ENCODE results near the genes OR5H2, DCBLD2 and FILIP1L.

- RRBS = 97% methylated on average over 12 of the region's 54 CpGs
These were observed 1.3 kb upstream of the EPHA6 start for GRCh38 chr3:96813069-96813609.

GRCh38 chr3:96813610-96814346, 616 bp upstream of the EPHA6 start:
- RRBS = 99% methylated on average over 5 of the region's 79 CpGs

DNA sequence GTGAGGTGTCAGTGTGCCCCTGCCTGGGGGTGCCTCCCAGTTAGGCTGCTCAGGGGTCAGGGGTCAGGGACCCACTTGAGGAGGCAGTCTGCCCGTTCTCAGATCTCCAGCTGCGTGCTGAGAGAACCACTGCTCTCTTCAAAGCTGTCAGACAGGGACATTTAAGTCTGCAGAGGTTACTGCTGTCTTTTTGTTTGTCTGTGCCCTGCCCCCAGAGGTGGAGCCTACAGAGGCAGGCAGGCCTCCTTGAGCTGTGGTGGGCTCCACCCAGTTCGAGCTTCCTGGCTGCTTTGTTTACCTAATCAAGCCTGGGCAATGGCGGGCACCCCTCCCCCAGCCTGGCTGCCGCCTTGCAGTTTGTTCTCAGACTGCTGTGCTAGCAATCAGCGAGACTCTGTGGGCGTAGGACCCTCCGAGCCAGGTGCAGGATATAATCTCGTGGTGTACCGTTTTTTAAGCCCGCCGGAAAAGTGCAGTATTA, 62.2 kb downstream of the RIOX2 start:
- RRBS = no CpG with 5 or more reads among the region's 12 CpGs

- RRBS = no CpG with 5 or more reads among the region's 2 CpGs
These were observed at the start of gene OR5H2 for GRCh38 chr3:98282188-98282689. TSS of gene OR5H2 (plus strand) at chr3:98282505.

GRCh38 chr3:98522019-98522498, 643 bp downstream of the CLDND1 start:
- RRBS = no CpG with 5 or more reads among the region's 15 CpGs

- RRBS = no CpG with 5 or more reads among the region's 6 CpGs
These were observed 19.8 kb downstream of the ST3GAL6 start for GRCh38 chr3:98782944-98783321.

DNA sequence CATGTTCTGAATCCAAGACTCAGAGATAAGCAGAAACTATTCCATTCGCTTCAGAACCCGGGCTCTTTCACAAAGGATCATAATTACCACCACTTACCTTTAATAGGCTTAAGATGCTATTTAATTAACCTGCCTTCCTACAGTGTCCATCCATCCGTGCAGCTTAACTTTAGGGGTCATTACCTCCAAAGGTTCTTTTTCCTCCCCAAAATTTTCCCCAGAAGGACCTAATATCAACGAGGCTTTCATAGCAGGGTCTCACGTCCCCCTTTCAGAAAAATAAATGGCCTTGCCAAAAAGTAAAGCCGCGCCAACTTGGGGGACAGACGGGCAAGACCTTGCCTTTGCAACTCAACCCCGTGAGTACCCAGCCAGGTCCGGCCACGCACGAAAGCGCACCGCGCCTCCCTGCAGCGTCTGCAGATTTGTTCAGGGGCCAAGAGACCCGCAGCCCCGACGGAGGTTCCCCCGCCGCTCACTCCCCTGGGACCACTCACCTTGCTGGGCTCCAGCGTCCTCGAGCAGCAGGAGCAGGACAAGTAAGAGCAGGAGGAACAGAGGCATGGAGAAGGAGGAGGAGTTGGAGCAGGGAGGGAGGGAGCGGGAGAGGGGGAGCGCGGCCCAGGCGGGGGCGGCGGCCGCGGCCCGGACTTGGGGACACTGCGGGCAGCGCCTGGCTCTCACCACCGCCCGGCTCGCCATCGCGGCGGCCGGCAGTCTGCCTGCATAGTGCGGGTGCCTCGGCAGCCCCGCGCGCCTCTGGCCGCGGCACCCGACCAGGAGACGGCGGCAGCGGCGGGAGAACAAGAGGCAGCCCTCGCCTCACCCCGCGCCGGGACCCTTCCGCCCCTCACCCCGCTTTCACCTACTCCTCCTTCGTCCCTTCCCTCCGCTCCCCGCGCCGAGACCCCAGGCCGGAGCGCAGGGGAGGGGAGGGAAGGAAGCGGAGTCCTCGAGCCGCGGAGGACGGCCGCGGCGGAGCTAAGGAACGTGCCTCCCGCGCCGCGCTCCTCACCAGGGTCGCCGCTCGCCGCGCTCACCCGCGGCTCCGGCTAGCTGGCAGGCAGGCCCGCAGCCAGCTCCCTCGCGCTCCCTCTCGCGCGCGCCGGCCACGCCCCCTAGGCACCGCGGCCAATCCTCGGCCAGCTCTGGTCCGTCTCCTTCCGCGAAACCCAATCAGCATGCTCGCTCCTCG, at the start of gene DCBLD2:
Gene DCBLD2, minus strand, starts transcription at position 1,071 of the 1,195 bp plus-strand sequence.
- RRBS = 2% methylated on average over 24 of the region's 104 CpGs

DNA sequence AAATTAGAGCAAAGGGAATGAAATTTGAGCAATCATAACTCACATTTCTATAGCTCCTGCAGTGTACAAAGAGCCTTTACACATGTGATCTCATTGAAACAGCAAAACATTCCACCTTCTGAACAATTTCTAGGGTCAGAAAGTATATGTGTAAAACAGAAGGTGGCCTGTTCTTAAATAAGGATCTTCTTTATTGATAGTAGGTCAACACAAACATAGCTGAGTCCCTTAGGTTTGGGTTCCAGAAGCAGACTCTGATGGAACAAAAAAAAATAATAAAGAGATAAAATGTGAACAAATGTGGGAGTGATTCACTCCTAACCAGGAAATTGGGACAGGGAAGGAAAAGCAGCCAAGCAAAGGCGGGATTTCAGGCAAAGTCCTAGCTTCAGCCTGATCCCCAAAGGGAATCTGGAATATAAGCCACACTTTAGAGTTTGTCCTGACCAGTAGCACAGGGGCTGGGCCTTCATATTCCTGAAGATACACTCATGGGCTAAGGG, 135.2 kb upstream of the COL8A1 start:
- RRBS = no CpG with 5 or more reads among the region's 1 CpG

- RRBS = no CpG with 5 or more reads among the region's 2 CpGs
These were observed 18.0 kb downstream of the COL8A1 start for GRCh38 chr3:99656381-99656864.

- RRBS = no CpG with 5 or more reads among the region's 7 CpGs
These were observed 45.4 kb downstream of the CMSS1 start for GRCh38 chr3:99862869-99863736.

- RRBS = no CpG with 5 or more reads among the region's 6 CpGs
These were observed 66.7 kb downstream of the FILIP1L start for GRCh38 chr3:100047354-100048329.

DNA sequence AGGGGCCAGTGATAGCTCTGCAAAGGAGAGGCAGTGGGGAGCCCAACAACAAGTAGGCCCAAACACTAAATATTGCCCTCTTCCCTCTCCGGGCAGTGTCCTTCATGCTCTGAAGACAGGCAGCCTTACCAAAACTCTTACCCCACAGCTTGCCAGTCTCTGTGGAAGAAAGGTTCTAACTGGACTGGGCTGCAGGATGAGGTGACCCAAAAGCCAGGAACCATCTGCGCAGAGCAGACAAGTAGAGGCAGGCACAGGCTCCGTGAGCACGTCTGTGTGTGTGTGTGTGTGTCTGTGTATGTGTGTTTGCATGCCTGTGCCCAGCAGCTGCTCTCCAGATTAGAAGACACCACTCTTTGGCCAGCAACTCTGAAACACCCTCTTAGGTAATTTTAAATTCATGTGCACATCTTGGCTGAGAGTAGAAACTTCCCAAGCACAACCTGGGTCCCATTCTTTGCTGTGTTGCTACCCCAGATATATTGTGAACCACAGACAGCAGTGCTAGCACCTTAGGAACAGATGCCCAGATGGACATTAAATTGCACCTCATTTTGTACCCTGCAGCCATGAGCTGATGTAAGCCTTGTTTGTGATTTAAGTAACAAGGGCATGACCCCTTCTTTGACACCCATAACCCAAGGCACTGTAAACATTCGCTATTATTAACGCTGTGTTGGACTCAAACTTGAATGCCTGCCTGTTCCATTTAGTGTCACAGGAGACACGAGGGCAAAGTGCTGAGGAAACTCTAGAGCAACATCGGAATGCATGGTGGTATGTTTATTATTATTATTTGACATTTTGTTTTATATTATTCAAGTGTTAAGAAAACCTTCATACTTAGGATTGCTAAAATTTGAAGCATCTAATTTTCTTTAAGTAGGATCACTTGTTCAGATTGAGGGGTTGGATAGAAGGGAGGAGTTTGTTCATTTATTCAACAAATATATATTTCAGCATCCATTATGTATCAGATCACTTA, at the start of gene FILIP1L:
Gene FILIP1L, minus strand, starts transcription at position 280 of the 985 bp plus-strand sequence.
- RRBS = no CpG with 5 or more reads among the region's 8 CpGs

- RRBS = no CpG with 5 or more reads among the region's 8 CpGs
These were observed 37.1 kb upstream of the FILIP1L start for GRCh38 chr3:100151382-100151764.

DNA sequence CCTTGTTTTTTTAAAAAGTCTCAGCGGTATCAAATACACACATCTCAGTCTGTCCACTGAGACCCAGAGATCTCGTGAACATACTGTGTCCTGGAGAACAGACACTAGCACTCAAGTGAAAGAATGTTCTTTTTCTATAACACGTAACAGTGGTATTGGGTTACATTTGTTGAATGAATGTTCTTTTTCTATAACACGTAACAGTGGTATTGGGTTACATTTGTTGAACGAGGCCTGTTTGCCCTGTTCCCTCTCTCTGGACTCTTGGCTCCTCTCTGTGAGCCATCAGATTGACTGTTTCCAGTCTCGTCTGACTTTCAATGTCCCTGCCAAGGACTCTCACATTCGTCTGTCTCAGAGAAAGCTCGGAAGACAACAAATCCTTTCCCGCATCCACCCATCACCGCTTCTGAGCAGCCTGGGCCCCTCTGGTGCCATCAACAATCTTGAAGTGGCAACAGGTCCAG, 7.9 kb downstream of the TMEM45A start:
- RRBS = no CpG with 5 or more reads among the region's 10 CpGs

DNA sequence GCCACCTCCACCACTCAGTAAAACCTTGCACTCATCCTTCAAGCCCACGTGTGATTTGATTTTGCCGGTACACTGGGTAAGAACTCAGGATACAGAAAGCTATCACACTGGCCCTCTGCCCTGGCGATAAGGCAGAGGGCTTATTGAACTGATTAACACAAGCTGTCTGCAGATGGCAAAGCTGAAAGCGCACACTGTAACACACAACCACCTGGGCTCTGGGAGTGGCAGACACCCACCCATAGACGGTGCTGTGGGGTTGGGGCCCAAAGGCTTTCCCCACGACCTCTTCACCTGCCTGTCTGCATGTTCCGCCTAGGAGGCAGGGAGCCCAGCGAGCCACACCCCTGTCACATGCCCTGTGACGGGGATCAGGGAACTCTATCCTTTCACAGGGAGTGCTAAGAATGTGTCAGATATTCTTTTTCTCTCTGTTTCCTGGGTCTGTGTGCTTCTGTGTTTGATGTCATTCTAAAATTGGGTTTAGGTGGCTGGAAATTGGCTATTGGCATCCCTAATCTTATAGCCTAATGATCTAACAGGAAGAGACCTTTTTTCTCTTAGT, 12.1 kb upstream of the TFG start:
- RRBS = no CpG with 5 or more reads among the region's 9 CpGs

GRCh38 chr3:100710321-100711167, 1.2 kb downstream of the TFG start:
- RRBS = no CpG with 5 or more reads among the region's 14 CpGs

- RRBS = no CpG with 5 or more reads among the region's 4 CpGs
These were observed 64.2 kb downstream of the ABI3BP start for GRCh38 chr3:100929020-100929462.

DNA sequence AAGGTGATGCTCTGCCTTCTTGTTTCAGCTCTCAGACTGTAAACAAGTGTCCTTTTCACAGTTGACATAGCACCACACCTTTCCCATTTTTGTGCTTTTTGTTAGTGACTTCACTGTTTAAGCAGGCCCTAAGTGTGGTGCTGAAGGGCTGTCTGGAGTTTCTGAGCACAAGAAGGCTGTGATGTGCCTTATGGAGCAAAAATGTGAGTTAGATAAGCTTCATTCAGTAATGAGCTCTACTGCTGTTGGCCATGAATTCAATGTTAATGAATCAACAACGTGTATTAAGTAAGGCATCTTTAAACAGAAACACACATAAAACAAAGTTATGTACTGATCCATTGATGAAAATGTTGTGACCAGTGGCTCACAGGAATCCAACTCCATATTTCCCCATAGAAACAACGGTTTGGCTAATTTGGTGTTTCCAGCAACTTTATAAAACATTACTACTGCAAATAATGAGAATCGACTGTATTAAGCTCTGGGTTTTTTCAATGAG, 20.2 kb downstream of the ABI3BP start:
- RRBS = no CpG with 5 or more reads among the region's 3 CpGs

DNA sequence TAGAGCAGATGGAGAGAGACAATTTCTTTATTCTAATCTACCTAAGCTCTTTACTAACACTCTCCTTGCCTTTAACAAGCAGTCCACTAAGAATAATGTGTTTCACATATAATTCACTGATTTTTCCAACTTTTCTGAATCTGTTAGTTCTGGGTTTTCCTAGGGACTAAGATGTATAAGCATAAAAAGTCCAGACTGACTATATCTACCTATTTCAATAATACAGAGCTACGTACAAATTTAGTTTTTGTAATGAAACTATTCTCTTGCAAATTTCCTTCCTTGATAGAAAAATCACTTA, 193 bp upstream of the IMPG2 start:
- RRBS = no CpG with 5 or more reads among the region's 1 CpG

Data from HCT116 (cell line).